ENCODE measurements around the gene MCFD2.

GRCh38 chr2:46779562-46780185, 80.6 kb downstream of the SOCS5 start:
- PRO-cap, result no peak

GRCh38 chr2:46818106-46818335, 97.6 kb downstream of the MCFD2 start:
- PRO-cap, result bidirectional peak, plus-strand start at chr2:46818496, minus-strand start at chr2:46818189

DNA sequence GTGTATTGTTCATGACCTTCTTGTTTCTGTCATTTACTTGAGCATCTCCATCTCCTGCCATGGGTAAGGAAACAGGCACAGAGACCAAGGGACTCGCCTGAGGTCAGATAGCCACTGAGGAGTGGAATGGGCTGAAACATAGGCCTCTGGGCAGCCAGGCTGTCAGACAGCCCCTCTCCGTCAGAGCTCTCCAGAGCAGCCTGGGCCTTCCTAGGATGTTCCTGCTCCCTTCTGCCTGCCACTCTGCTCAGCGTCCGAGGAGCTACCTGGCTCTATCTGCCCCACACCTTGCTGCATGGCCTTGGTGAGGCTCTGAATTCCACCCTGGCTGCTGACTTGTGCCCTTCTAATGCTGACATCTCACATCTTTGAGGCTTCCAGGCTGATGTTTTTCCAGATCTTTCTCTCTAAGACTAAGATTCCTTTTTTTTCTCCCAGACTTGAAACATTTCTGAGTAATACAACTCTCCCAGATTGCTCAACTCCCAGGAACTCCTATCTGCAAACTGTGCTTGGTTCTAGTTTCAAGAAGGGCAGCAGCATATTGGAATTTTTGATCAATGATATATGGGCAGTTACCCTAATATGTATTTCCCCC, 67.7 kb downstream of the MCFD2 start:
- PRO-cap, result bidirectional peak, plus-strand start at position 491 of the sequence, minus-strand start at position 344 of the sequence

- PRO-cap, result no peak
Measured at GRCh38 chr2:46858435-46859316, 56.9 kb downstream of the MCFD2 start.

DNA sequence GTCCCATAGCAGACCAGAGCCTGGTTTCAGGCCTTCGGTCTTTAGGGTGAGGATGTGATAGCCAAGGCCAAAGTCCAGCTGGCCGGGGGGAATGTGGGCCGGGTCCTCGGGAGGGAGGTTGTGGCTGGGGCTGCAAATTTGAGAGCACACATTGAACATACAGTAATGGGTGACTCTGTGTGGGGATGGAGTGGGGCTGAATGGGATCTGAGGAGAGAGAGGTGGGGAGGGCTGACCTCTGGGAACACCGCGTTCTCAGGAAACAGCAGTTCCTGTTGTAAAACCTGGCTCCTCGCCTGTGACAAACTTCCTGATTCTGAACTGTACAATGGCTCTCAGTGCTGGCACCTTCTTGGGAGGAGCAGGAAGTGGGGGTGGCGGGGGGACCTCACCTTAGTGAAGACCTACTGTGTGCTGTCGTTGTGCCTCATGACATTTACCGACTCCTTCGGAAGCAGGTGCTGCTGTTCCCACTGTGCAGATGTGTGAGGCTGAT, 48.8 kb downstream of the MCFD2 start:
- PRO-cap, result no peak

DNA sequence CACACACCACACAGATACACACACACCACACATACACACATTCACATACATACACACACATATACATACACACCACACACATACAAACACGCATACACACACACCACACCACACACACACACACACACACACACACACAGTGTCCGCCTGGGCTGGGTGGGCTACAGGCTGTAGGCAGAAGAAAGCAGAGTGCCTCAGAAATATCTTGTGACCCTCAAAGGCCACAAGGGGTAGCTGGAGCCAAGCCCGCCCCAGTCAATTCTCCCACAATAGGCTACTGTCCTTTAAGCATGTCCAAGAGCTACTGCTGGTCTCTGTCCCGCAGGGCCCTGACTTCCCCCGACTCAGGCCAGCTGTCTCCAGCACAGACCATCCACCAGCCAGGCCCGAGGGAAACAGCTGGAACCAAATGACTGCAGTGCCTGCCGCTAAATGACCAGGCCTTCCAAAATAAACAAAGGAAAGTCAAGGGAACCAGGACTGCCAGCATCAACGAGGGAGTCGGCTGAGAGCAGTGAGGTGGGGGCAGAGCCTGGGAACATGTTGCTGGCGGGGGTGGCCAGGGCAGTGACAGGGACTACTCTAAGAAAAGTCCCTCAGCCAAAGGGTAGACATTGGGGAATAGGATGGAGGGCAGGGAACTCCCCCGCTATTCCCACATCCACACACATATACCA, 36.7 kb downstream of the MCFD2 start:
- PRO-cap, result bidirectional peak, plus-strand start at position 499 of the sequence, minus-strand start at position 309 of the sequence

DNA sequence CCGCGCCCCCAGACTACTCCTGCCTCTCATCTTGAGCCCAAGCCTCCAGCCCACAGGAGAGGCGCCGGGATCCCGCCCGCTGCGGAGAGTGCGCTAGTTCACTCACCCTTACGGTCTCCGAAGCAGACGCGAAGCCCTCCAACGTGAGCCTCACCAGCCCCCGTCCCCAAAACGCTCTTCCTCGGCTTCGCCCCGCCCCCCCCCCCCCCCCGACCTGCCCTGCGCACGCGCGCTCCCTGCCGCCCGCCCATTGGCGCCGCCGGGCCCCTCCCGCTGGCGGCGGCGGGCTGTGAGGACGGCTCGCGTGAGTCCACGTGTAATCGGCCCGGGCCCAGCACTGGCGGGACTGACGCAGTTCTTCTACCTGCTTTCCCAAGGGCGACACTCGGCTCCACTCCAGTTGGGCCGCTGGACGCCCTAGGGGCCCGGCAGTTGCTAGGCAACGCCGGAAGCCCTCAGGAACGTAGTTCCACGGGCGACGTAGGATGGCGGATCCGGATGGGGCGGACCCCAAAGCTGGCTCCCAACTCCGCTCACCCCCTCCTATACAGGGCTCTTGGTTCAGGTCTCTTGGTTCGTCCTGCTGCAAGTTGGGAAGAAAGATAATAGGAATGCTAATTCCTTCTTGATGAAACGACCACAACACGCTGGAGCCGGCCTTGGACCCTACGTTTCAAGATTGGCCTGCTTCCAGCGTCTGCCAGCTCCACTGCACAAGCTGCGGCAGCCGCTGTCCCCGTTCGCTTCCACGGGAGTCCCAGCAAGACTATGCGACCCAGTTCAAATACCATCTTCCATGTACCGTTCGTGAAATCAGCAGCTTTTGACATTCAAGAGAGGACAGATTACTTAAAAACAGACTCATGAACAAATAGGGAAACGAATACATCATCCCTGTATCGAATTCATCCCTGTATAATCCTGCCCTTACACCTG, at the start of gene MCFD2:
Gene MCFD2 (minus strand): TSS at position 190 of the 936 bp plus-strand sequence.
- PRO-cap, result bidirectional peak, plus-strand start at position 273 of the sequence, minus-strand start at position 173 of the sequence; bidirectional peak, plus-strand start at position 513 of the sequence, minus-strand start at position 387 of the sequence

DNA sequence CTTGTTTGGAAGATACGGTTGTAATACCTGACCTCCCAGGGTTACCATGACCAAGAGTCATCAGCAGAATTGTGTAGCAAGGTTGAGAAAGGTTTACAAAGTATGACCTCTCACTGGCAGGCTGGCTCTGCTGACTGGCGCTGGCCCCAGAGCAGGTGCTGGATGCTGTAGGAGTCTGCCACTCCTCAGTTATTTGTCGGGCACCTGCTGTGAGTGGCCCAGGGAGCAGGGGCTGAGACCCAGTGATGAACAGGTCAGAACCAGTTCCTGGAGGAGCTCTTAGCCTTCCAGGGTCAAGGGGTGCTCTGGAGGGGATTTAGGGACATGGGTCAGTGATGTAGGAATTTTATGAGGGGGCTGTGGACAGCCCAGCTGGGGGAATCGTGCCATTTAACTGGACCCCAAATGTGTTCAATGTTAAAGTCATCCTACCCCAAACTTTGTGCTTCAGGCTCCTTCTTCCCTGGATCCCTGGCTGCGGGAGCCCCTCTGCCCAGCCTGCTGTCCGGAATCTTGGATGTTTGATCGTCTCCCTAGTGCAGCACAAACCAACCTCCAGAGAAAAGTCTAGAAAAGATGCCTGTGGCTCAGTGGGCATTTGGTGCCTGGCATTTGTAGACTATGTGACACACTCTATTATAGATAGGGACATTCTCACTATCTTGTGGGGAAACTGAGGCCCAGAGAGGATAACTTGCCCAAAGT, 16.4 kb downstream of the TTC7A start:
- PRO-cap, result no peak

- PRO-cap, result no peak
Measured at GRCh38 chr2:46962878-46963584, 22.0 kb downstream of the TTC7A start.

DNA sequence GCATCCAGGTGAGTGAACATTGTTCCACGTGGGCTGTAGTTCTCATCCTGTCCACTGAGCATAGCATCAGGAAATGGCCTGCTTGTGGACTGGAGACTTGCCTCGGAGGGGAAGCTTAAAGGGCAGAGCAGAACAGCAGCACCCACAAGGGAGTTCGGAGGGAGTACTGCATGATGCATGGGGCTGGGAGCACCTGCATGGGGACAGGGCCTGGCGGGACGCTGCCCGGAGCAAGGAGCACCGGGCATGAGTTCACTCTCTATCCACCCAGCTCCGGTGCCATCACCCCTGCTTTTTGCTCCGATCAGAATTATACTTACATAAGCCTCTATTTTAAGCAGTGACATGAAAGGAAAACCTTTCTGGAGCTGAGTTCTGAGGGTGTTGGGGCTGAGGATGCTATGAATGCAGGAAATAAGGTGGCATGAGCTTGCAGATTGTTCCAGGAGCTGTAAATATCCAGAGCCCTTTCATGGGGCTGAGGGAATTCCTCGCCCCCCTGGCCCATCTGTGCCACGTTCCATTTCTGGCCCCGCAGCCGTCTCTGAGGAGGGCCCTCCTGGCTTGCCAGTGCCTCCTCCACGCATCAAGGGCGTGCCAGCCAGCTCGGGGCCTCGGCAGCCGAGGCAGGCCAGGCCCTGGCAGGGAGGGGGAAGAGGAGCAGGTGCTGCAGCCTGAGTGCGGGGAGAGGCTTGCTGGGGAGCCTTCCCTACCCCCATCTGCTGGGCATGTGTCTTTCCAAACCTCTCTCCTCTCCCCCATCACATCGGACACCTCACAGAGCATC, 66.2 kb downstream of the TTC7A start:
- PRO-cap, result no peak

DNA sequence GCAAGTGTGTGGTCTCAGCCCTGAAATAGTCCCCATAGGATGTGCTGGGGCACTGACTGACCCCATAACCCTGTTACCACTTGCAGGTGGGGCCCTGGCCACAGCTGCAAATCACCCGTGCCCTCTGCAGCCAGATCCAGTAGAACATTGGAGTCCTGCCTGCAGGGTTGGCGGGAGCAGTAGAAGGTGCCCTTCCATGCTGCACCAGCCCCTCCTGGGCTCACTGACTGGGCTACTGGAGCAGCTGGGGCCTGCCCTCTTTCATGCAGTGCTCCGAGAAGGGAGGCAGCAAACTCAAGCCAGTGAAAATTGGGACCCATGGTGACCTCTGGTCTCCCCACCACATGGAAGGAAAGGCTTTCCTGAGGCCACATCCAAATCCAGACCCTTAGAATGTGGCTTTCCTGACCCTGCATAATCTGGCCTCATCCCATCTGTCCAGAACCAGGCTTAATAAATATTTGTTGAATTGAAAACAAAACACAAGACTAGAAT, 87.3 kb downstream of the TTC7A start:
- PRO-cap, result no peak

GRCh38 chr2:47033314-47033945, 92.4 kb downstream of the TTC7A start:
- PRO-cap, result no peak

GRCh38 chr2:47336213-47336549, 32.9 kb upstream of the EPCAM start:
- PRO-cap, result no peak

GRCh38 chr2:47724774-47725261, 58.1 kb upstream of the MSH6 start:
- PRO-cap, result no peak

GRCh38 chr2:47795806-47796152, 12.8 kb downstream of the MSH6 start:
- PRO-cap, result no peak

GRCh38 chr2:47800246-47801571, 17.8 kb downstream of the MSH6 start:
- PRO-cap, result no peak

DNA sequence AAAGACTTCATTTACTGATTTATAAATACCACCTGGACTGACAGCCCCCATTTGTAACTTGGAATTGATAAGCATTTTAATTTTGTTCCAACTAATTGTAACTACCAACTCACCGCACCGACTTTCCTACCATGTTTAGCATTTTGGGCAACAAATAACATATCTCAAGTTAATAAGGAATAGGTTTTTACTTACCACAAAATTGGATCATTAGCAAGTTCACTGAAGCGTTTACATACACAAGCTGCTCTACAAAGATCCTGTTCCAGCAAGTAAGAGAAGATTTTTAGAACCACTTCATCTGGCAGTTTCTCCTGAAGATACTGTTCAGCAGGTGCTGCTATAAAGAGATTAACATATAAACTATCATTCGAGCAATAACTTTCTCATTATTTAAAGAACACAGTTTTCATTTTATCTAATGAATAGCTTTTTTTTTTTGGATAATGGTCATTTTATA, 55.7 kb downstream of the MSH6 start:
- PRO-cap, result no peak

DNA sequence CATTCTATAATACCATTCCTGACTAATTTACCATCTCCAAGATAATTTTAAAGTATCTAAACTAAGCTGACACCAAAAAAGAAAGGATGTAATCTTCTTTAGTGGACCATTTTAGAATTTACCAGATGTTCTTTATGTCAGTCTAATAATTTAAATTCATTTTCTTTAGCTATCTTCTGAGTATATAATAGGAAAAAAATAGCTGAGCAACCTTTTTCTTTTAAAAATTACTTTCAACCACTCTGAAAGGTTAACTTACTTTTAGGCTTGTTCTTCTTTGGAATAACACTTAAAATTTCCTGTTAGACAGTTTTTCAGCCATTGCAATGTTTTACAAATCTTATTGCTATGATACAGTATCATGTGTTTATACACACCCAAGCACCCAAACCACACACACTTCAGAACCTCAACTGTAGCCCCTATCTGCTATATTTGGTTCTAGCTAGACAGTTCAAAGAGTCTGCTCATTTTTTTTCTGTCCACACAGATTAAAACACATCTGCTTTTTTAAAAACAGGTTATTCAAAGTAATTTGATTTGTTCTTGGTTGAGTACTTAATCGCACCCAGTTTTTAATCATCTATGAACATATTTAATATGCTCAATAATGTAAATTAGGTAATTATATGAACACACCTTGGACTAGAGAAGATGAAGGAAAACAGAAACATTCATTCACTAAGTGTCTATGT, 17.8 kb downstream of the FBXO11 start:
- PRO-cap, result no peak

- PRO-cap, result no peak
Measured at GRCh38 chr2:48346032-48346634, 31.7 kb downstream of the FOXN2 start.

- PRO-cap, result no peak
Measured at GRCh38 chr2:48420054-48420438, 20.5 kb upstream of the PPP1R21 start.

Data from cardiac septum (tissue), 1 donor.